Helper T cell (primary cell): ENCODE results near the genes SV2C and PDE8B.

- PRO-cap, 2 experiments: no peak in any of the 2 experiments
Measured at GRCh38 chr5:75500782-75501537, 10.5 kb downstream of the CERT1 start.

GRCh38 chr5:75668576-75669790 is 48.3 kb downstream of the POC5 start:
- PRO-cap, 2 experiments: peak in 2 of 2 experiments; most common plus-strand start chr5:75669321 (in 2); most common minus-strand start chr5:75669249 (in 1)

- PRO-cap, 2 experiments: peak in 2 of 2 experiments; most common plus-strand start chr5:75678393 (in 1); most common minus-strand start chr5:75678278 (in 2)
Measured at GRCh38 chr5:75678102-75678644, 39.1 kb downstream of the POC5 start.

DNA sequence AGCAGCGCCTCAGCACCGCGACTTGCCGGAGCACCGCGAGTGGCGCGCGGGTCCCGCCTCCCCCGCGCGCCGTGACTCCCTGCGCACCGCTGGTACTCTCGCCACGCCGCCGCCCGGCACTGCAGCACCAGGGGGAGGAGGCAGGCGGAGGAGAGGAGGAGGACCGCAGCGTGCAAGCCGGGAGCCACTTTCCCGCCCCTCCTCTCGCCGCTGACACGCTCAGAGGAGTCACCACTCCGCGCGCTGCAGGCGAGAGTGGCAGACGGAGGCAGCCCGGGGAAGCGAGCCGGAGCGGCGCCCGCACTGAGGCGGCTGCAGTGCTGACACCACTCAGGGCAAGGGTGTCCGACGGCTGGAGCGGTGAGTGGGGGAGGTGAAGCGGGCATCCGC is at the start of gene SV2C:
Gene SV2C (plus strand): TSS at position 231 of the 390 bp plus-strand sequence.
- PRO-cap, 2 experiments: no peak in any of the 2 experiments

DNA sequence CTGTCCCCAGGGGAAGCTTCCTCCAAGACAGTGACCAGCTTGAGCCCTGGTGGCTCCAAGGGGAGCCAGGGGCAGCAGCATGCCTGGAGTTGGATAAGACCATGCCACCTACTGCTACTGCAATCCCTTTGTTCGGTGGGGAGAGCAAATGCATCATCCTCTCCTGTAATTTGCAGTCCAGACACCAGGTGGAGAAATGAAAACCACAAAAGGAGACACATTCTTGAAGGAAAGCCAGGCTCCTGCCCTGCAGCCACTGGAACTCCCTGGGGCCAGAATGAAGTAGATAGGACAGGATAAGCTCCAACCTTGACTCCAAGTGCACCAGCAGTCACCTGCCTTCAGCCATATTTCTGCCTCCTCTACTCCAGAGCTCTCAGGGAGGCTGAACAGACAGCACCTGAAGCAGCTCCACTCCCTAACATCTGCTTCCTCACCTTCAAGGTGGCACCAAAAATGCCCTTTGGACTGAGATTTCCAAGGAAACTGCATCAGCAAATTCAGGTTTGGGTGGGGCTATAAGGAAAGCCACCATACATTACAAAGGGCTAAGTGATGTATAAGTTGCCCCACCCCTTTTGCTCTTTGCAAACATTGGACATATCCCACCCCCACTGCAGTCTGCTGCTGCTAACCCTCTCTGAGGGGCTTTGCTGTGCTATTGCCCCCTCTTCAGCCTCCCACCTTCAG is 65.0 kb upstream of the IQGAP2 start:
- PRO-cap, 2 experiments: no peak in any of the 2 experiments

DNA sequence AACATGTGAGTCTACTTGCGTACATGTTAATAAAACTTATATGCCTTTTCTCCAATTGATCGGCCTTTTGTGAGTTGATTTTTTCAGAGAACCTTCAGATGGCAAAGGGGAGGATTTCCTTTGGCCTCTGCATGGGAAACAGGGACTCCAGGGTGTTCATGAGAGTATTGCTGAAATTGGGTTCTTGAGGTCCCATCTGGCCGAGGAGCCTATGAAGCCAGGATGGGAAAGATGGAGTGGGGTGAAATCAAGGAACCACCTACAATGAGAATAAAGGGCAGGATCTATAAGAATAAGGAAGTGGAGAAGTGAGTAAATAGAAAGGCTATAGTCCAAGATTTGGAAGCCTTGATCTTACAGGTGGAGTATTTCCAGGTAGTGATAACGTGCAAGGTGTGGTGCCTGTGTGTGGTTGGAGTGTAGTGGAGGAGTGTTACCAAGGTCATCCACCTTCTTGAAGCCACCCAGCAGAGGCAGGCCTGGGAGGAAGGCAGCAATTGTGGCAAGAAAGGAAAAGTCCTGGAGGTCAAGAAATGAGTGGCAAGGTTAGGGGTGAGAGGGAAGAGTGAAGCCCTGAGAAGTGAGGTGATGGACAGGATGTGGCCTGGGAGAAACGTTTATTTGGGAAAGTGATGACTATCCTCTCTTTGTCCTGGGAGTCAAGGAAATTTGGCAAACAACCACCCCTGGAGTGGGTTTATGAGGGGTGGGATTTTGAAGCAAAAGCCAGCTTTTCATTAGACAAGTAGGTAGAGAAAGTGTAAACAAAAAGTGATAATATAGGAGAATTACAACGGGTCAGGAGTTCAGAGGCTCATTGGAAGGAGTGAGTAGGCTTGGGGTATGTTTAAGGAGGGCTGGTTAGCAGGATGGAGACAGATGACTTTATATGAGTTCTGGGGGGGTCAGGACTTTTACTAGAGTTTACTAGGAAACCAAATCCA is 72.9 kb downstream of the IQGAP2 start:
- PRO-cap, 2 experiments: no peak in any of the 2 experiments

DNA sequence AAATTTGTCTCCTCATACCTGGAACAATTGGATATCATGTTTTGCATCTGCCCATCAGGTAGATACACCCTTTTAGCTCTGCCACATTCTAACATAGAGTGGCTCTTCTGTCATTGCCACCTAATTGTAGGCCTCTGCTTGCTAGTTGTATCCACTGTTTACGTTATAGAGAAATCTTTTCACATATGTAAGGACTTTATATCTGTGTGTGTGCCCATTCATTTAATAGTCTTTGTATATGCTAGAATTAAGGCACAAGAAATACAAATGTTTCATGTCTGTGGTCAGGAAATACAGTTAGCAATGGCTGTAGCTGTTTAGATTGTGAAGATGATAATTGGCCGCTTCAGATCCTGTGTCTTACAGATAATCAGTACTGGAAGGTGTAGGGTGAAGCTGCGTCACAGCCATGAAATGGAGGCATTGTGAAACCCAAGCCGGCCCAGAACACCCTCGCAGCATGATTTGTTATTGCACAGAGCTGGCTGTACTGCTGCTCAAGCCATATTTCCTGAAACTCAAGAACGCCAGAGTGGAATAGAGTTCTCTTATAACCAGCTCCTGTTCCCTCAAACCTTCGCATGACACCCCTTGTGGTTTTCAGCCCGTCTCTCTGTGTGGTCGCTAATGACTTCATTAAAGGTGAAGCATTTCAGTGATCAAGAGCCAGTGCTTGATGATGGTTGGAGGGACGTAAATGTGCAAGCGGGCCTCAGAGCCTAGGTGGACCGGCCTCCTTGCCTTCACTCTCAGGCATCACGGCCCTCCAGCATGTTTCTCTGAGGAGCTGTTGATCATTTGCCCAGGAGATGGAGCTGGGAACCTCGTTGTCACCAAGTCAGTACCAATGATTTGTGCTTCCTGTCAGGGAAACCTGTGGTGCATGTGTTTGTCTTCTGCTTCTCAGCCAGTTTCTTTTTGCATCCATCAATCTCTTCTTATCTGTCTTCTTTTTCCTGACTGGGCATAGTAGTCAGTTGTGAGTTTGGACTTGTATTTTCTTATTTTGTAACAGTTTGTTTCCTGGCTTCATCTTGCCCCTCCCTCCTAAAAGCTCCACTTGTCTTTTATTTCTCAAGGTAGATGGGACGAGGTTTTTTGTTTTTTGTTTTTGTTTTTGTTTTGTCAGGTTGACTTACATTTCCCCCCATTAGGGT is 80.1 kb downstream of the F2RL2 start:
- PRO-cap, 2 experiments: peak in 2 of 2 experiments; most common plus-strand start position 373 of the sequence (in 2); most common minus-strand start position 781 of the sequence (in 2)

DNA sequence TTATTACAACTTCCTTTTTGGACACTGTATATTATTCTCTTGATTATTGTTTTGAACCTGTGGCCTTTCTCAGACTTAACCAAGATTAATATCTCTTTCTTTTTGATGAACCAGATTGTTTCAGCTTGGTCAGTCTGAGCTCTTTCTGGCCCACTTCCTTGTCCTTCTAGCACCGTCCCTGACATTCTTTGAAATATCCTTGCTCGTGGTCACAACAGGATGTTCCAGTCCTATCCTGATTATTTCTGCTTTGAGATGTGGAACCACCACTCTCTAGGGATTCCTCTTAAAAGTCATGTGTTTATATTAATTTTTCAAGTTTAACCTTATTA is 42.7 kb downstream of the F2RL2 start:
- PRO-cap, 2 experiments: no peak in any of the 2 experiments

- PRO-cap, 2 experiments: no peak in any of the 2 experiments
Measured at GRCh38 chr5:76631641-76632167, 8.5 kb upstream of the F2RL2 start.

DNA sequence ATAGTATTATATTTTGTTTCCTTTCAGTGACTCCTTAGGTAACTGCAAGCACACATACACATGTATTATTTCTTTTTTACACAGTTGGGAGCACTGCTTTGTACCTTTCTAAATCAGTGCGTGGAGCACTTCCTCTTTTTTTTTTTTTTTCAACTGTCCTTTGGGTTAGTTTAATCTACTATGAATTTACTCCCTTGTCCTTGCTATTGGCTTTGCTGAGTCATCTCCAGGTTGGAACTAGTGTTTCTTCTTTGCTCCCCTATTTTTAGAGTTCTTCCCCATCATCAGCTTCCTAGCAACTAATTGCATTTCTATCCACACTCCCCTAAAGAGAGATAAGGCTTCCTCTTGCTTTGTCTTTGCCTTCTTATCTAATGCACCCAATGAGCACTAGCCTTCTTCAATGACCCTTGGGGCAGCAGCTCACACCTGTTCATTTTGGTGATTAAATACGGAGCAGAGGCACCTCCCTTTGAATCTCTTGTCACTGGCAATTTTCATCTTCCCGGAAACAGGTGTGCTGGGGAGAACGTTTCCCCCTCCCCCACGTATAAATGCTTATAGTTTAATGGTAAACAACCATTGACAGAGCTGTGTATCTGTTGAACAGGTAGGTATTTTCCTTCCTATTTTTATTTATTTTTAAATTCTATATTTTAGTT is 24.4 kb downstream of the S100Z start:
- PRO-cap, 2 experiments: no peak in any of the 2 experiments

GRCh38 chr5:77086408-77086826 is 668 bp downstream of the ZBED3 start:
- PRO-cap, 2 experiments: no peak in any of the 2 experiments

- PRO-cap, 2 experiments: no peak in any of the 2 experiments
Measured at GRCh38 chr5:77209949-77211157, at the start of gene PDE8B. Gene PDE8B (plus strand): TSS chr5:77210680.

- PRO-cap, 2 experiments: no peak in any of the 2 experiments
Measured at GRCh38 chr5:77211158-77211849, 824 bp downstream of the PDE8B start.

- PRO-cap, 2 experiments: no peak in any of the 2 experiments
Measured at GRCh38 chr5:77282174-77282671, 71.7 kb downstream of the PDE8B start.

GRCh38 chr5:77590373-77590731 is 48.2 kb downstream of the OTP start:
- PRO-cap, 2 experiments: no peak in any of the 2 experiments

DNA sequence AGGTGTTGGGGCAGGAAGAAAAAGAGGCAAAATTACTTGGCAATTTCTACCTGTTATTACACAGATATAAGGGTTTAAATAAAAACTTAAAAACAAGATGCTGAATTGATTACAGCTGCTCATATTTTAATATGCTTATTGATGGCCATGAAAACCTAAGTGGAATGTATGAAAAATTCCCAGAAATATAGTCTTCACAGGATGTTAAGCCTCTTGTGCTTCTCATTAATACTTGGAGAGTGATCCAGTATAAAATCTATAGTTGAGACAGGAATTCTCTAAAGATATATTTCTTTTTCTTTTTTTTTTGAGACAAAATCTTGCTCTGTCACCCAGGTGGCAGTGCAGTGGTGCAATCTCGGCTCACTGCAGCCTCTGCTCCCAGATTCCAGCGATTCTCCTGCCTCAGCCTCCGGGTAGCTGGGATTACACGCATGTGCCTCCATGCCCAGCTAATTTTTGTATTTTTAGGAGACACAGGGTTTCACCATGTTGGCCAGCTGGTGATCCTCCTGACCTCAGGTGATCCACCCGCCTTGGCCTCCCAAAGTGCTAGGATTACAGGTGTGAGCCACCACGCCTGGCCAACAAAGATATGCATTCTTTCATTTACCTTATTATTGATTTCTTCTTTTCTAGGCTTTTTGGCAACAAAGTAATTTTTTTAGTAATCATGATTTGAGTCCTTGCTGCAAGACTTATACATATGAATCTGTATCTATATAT is 50.2 kb upstream of the OTP start:
- PRO-cap, 2 experiments: no peak in any of the 2 experiments

GRCh38 chr5:77761562-77762107 is 14.5 kb downstream of the TBCA start:
- PRO-cap, 2 experiments: no peak in any of the 2 experiments

DNA sequence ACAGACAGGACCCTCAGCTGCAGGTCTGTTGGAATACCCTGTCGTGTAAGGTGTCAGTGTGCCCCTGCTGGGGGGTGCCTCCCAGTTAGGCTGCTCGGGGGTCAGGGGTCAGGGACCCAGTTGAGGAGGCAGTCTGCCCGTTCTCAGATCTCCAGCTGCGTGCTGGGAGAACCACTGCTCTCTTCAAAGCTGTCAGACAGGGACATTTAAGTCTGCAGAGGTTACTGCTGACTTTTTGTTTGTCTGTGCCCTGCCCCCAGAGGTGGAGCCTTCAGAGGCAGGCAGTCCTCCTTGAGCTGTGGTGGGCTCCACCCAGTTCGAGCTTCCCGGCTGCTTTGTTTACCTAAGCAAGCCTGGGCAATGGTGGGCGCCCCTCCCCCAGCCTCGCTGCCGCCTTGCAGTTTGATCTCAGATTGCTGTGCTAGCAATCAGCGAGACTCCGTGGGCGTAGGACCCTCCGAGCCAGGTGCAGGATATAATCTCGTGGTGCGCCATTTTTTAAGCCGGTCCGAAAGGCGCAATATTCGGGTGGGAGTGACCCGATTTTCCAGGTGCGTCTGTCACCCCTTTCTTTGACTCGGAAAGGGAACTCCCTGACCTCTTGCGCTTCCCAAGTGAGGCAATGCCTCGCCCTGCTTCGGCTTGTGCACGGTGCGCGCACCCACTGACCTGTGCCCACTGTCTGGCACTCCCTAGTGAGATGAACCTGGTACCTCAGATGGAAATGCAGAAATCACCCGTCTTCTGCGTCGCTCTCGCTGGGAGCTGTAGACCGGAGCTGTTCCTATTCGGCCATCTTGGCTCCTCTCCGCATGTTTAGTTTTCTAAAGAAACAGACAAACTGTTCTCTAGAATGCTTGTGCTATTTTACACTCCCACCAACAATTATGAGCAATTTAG is 97.2 kb downstream of the SCAMP1 start:
- PRO-cap, 2 experiments: no peak in any of the 2 experiments

- PRO-cap, 2 experiments: no peak in any of the 2 experiments
Measured at GRCh38 chr5:78508182-78508862, 140.2 kb downstream of the LHFPL2 start.

- PRO-cap, 2 experiments: no peak in any of the 2 experiments
Measured at GRCh38 chr5:78544756-78545034, 103.9 kb downstream of the LHFPL2 start.